Subcutaneous preadipocyte (primary cell): ENCODE data around the gene CAD.

GRCh38 chr2:27171379-27172055 lies 22.7 kb downstream of the TCF23 start:
- CAGE, long polyA plus RNA, result no peak

- CAGE, long polyA plus RNA, result no peak
These were observed at the start of gene CAD for GRCh38 chr2:27216975-27217925. CAD (plus strand) TSS chr2:27217369.

- CAGE, long polyA plus RNA, result no peak
These were observed 9.7 kb downstream of the TRIM54 start for GRCh38 chr2:27291911-27292308.

- CAGE, long polyA plus RNA, result no peak
These were observed 2.3 kb downstream of the UCN start for GRCh38 chr2:27305898-27306316.

DNA sequence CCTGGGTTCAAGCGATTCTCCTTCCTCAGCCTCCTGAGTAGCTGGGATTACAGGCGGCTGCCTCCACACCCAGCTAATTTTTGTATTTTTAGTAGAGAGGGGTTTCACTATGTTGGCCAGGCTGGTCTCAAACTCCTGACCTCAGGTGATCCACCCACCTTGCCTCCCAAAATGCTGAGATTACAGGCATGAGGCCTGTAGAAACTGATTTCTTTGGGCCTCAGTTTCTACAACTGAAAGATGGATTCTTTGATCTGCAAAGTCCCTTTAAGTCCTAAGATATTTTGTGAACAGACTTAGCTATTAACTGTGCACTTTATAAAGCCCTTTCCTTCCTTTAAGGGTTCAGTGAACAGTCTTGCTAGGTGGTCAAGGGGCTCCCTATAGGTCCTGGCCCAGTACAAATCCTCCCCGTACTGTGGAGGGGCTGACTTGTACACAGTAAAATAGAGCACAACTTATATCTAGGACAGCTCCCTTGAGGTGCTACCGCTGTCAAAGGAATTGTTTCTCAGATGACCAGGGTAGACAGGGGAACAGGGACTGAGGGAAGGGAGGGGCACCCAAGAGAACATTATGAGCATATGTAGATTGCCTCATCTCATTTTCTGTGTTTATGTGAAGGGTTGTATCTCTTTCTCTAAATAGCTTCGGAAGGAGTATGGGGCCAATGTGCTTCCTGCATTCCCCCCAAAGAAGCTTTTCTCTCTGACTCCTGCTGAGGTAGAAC lies 1.7 kb downstream of the SNX17 start:
- CAGE, long polyA plus RNA, result no peak

DNA sequence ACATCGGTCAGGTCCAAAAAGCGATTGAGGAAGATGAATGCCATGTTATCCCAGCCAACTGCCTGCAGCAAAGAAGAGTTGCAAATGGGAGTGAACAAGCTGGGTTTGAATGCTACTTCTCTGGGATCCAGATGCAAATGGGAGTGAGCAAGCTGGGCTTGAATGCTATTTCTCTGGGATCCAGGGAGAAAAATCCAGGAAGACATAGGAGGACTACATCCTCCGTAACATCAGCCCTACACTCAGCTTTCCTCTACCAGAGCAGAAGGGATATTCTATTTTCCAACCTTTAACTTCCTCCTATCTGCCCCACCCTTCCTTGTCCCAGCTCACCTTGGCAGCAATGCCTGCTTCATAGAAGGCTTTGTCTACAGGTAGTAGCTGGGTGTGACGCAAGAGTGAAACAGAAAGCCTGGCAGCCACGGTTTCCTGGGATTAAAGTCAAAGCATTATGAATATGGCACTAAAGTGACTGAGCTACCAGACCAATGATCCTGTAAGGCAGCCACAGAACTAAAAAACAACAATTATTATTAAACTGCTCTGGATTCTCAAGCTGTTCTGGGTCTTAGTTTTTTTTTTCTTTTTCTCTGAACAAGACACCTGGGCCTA lies 3.9 kb downstream of the KRTCAP3 start:
- CAGE, long polyA plus RNA, result no peak

DNA sequence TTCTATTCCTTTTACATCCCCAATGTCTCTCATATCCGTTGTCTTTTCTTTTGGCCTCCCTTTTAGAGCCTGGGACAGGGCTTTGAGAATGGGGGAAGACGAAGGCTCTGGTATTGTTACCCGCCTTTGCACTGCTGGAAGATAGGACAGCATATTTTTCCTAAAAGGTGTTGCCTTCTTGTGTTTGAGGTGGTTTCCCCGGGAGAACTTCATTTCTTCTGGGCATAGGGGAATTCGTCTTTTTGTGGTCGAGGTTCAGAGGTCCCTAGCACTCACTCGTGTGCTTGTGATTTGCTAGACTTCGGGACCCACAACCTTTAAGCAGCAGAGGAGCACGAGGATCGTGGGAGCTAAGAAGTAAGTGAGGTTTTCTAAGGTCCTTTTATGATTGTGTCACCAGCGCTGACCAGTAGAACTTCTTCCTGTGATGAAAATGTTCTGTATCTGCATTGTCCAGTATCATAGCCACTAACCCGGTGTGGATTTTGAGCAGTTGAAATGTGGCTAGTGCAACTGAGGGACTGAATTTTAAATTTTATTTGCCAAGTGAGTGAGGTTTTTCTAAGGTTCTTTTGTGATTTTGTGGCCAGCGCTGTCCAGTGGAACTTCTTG lies 624 bp downstream of the ZNF512 start:
- CAGE, long polyA plus RNA, result no peak

DNA sequence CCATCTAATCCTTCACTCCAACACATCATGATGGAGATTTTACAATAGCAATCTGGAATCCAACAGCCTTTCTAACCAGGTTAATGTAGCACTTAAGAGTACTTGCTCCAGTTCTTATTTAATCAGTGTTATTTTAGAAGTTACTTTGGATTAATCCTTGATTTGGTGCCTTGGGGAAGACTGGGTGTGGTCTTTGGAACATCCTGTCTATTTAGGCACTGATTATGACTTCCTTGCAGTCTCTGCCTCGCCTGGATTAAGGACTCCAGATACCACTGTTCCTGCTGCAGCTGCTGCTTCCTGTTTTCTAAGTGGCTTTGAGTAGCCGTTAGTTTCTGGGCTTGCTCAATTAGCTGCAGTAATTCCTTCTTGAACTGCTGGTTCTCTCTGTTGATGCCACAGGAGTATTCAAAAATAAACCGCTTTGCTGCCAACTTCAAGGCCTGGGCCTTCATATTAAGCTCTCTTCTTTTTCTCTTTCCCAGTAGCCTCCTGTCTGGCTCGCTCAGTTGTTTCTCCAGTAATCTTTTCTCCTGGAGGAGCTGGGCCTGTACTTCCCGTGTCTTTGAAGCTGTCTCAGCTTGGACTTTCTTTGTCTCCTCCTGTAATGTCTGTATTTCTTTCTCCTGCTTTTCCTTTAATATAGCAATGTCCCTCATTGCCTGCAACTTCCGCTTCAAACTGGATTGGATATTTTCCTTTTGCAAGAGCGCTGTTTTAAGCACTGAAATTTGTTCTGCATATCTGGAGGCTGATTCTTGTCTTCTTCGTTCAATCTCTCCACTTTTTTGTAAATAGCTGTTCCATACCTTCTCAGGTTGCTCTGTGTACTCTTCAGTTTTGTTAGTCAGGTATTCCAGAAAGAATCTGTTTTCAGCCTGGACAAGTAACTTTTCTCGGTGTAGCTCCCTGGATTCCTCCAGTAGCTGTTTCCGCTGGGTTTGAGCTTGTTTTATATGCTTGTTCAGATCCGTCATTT lies 1.7 kb downstream of the CCDC121 start:
- CAGE, long polyA plus RNA, result no peak

DNA sequence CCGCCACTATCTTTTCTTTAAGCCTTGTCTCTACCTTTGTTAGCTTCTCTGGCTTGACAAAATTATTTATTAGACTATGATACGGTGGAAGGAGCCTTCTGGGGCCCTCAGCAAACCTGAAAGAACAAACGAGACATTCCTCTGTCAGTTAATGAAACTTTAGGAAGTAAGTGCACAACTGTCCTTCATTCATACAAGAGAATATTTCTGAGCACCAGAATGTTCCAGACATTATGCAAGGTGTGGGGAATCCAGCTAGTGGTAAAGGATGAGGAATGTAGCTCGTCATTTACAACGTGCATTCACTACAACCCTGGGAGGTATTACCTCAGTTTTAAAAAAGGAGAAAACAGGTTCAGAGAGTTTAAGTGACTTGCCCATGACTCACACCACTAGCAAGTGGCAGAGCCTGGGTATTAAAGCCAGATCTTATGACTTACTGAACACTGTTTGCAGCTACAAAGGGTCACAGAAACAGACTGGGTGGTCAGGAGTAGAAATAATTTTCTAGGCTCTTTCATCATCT lies 947 bp downstream of the CCDC121 start:
- CAGE, long polyA plus RNA, result no peak

DNA sequence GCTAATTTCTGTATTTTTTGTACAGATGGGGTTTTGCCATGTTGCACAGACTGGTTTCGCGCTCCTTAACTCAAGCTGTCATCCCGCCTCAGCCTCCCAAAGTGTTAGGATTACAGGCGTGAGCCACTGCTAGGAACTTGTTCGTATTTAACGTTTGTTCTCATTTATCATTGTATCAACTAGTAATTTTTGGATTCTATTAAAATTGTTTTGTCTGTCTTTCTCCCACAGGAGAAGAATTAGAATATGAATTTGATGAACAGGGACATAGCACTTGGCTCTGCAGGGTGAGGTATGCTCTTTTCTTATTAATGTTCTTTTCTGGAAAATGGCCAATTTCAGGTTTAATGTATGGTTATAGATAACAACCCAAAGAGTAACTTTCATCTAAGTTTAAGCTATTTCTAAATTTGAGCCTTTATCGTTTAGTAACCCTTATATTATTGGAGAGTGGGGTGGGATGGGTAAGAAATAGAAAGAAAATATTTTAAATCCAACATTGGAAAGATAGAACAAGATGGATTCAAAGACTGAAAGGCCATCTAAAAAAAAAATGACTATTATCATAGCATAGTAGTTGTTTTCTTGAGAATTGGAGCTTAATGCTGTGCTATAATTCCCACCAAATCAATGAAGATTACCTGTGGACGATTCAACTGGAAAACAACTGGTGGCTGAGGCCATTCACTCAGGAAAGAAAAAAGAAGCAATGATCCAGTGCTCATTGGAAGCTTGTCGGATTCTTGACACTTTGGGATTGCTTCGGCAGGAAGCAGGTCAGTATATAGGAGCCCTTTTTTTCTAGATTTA lies 5.1 kb downstream of the SLC4A1AP start:
- CAGE, long polyA plus RNA, result no peak

DNA sequence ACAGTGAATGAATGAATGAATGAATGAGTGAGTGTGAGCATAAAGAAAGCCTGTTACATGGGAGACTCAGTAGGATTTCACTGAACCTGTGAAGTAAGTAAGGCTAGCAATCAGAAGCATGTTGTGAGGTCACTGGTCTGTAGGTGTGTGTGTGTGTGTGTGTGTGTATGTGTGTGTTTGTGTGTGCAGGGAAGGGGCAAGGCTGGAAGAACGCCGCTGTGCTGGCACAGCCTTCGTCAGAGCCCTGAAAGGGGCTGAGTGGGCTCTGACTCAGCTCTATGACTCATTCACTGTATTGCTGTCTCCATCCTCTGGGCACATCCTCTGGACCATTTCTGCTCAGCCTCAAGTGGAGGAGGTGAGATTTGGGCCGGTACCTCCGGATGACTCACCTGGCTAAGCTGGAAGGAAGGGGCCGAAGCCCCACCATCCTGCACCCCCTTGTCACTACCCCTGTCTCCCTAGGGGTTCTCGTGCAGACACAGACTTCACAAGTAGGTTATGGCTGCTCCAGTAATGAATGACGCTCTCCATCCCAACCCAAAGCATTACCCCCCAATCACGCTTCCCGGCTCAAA lies 51.4 kb upstream of the MRPL33 start:
- CAGE, long polyA plus RNA, result no peak

DNA sequence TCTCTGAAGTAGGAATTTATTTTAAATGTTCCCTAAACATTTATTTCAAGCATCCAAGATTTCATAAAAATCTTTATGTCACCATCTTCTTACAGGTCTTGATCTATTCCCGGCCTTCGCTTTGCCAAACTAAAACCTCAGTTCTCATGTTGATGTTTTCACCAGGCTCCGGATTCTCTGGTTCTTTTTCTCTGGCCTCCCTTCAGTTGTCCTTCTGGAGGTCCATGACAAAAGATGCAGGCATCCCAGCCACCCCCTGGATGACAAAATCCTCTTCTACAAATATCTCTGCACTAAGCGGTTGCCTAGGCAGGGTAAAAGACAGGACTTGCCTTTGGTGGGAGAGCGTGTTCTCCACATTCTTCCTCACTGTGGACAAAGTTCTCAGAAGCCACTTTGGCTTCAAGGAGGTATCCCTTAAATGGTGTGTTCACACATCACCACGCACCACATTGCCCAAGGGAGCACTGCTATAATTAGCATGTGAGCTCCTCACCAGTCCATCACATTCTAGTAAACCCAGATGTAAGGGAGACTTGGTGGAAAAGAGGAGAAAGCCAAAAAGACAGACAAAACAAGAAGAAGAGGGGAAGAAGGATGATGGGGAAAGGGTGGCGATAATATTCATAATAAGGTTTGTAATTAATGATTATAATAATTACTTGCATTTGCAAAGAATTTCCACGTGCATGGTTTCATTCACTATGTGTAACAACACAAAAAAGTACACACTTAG lies 23.6 kb upstream of the MRPL33 start:
- CAGE, long polyA plus RNA, result no peak

DNA sequence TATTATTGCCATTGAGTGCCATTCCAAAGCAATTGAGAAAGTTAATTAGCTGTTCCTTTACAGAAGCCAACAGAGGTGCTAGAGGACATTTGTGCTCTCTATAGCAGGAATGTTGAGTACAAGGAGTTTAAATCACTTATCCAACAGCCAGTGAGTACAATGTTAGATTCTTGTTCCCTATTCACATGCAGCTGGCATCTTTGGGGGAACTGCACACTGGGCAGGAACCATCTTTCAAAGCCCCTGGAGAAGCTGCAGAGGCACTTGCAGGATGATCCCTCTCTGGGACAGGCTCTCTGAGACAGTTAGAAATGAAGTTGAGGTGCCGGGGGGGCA lies 9.3 kb upstream of the MRPL33 start:
- CAGE, long polyA plus RNA, result no peak

DNA sequence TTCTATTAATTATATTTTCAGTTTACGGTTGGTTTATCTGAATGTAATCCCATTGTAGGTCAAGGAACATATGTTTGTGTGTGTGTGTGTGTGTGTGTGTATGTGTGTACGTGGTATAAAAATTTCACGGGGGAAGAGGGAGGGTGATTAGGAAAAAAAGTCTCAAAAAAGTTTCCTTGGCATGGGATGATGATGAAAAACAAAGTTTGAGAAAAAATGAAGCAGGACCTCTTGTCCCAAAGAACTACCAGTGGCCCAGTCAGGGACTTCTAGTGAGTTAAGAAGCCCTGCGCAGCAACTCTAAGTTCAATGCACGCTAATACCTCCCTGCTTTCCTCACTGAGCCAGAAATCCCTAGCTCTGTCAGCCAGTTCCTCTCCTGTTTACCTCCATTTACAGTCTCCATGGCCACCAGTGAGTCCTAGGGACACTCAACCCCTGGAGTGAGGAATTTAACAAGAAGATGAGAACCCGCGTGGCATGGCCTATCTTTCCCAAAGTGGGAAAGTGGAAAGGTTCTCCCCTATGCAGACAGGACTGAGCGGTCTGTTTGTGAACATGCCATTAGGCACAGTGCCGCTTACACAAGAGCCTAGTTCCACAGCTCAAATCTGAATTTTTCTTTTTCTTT lies 31.0 kb downstream of the MRPL33 start:
- CAGE, long polyA plus RNA, result no peak

DNA sequence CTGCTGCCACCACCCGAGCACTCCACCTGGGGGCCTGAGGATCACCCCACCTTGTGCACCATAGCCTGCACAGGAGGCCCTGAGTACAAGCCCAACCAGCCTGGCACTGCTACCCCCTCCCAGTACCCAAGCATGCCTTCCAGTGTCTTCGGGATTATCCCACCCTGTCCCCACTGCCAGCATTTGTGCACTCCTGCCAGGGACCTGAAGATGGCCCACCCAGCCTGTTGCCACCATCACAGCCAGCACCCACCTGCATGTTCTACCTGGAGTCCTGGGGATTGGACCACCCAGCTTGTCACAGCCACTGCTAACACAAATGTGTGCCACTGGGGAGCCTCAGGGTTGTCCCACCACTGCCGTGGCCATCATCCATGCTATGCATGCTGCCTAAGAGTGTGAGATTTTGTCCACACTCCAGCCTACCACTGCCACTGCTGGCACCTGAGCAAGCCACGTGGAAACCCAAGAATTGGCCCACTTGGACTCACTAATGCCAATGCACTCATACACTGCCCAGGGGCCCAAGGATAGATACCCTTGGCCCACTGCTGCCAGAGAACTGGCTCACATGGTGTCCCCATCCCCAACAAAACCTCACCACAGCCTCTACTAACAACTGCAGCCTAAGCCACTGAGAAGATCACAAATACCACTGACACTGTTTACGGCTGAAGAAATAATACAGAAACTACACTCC lies 217.2 kb upstream of the FOSL2 start:
- CAGE, long polyA plus RNA, result no peak

DNA sequence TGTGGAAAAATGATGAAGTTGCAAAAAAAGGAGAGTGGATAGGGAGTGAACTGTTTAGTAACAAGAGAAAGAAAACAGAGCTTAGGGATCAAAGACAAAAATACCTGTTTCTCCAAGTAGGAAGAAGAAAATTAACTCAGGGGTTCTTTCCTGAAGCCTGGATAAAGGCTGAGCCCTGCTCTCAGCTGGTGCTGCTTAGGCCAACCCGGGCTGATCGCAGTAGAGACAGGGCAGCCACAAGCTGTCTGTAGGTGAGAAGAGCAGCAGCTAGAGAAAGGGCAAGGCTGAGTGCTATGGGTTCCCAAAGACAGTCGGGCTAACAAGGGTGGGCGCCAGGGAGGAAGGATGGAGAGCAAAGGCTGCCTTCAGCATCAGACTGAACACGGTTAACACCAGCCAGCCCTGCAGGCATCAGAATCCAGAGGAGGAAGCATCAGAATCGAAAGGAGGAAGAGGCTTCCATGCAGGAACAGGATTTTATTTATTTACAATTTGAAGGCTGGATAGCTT lies 167.6 kb upstream of the FOSL2 start:
- CAGE, long polyA plus RNA, result no peak

DNA sequence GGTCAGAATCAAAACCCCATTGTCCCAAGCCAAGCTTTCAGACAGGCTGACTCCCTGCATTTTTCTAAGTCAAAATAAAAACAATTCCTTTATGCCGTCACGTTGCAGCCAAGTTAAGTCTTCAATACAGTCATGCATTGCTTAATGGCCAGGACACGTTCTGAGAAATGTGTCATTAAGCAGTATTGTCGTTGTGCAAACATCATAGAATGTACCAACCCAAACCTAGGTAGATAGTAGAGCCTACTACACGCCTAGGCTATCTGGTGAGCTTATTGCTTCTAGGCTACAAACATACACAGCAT lies 160.4 kb upstream of the FOSL2 start:
- CAGE, long polyA plus RNA, result no peak

DNA sequence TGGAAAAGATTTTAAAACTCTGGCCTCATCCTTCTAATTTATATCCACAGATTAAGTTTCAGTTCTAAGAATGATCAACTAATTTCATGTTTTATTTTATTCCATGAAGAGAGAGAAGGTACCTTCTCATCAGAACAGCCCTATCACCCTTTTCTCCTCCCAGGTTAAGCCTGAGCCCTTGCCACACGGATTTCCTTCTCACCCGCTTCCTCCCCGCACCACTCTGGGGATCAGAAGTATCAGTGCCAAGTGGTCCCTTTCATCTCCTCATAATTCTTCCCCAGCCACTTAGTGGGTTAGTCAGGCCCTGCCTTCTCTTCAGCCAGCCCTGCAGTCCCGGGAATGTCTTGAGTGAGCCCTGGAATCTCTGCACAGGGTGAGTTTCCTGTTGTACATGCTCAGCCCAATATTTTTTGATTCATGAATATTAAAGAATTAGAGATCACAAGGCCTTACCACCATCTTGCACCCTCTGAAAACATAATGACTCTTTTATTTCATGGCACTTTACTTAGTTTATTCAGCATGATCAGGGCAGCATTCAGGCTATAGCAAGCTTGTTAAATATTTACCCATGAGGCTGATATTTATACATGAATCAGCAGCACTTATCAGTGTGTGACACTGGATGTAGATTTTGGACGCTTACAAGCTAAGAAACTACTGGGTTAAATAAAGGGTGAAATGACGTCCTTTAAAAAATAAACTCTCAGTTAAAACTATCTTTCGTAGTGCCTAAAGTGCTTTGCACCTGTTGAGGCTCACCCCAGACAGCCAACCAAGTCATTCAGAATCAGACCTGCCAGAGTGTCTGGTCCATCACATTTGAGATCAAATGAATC lies 159.5 kb upstream of the FOSL2 start:
- CAGE, long polyA plus RNA, result no peak

- CAGE, long polyA plus RNA, result no peak
These were observed 123.3 kb upstream of the FOSL2 start for GRCh38 chr2:28269145-28269989.

- CAGE, long polyA plus RNA, result no peak
These were observed 117.6 kb upstream of the FOSL2 start for GRCh38 chr2:28274736-28275736.